Skeletal muscle tissue (tissue), 7 donors: ENCODE measurements around a stretch of chr9.

- PRO-cap, 3 experiments, result no peak in any of the 3 experiments
- RAMPAGE, long total RNA, result no peak
- RRBS, 2 experiments, result 71 to 72% methylated on average over 17 of the region's 32 CpGs
Observed at GRCh38 chr9:127506927-127507521, 55.7 kb downstream of the LRSAM1 start.

DNA sequence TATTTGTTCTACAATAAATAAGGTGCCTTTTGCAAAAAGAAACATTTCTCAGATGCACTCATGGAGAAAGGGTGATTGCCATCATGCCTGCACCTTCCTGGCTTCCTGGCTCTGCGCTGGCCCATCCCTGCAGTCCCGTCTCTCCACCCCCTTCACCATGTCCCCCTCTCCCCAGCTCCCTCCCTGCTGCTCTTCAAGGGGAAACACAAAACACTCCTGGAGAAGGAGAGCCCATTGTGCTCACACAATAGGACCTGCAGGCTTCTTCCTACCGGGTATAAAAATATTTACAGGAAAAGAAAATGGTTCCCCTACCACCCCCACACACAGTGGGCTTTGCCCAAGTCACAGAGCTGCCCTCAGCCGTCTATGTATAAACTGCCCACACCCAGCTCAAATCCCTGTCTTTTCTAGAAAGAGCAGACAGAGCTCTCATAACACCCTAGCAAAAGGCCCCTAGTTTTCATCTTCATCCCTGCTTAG lies 40.5 kb downstream of the NIBAN2 start:
- PRO-cap, 3 experiments, result no peak in any of the 3 experiments
- RAMPAGE, long total RNA, result no peak
- RRBS, 2 experiments, result no CpG with 5 or more reads among the region's 4 CpGs

DNA sequence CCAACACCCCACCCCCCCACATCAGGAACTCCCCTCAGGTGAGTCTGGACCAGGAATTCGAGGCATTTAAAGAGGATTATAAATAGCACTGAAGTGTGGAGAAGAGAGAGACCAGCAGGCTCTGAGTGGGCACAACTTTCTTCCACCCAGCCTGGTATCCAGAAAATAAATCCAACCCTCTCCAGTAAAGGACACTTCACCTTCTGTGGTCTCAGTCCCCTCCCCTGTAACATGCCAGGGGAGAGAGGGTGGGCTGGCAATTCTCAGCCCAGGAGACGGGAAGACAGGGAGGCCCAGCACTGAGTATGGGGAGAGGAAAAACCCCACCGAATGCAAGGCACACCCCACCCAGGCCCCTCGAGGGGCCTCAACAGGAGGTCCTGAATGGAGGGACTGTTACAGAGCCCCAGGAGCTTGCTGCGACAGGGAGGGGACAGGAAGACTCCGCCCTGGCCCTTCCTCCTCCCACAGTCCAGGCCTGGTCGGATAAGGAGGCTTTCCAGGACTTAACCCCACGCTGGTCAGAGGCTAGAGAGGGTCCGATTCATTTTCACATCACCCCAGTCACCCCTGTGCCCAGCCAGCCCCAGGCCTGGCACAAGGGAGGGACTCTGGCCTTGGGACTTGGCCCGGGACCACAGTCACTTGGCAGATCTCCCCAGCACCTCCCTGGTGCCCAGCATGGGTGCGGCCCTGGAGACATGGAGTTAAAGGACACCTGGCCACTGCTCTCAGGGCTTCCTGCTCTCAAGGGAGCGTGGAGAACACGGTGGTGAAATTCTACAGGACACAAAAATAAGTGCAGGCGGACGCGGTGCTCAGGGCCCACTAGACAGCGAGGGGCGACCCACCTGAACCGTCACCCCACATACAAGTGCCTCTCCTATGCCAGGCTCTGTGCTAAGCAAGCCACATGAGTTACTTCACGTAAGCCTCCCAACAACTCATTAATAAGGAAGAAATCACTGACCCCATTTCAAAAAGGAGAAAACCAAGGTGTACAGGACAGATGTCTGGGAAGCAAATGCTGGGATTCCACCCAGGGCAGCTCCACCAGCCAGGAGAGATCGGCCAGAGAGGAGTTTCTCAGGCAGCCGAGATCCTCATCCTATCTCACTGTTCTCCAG lies 1.6 kb downstream of the NIBAN2 start:
- PRO-cap, 3 experiments, result peak in 1 of 3 experiments; most common plus-strand start position 495 of the sequence (in 1); most common minus-strand start position 372 of the sequence (in 1)
- RAMPAGE, long total RNA, result no peak
- RRBS, 2 experiments, result no CpG with 5 or more reads among the region's 22 CpGs

DNA sequence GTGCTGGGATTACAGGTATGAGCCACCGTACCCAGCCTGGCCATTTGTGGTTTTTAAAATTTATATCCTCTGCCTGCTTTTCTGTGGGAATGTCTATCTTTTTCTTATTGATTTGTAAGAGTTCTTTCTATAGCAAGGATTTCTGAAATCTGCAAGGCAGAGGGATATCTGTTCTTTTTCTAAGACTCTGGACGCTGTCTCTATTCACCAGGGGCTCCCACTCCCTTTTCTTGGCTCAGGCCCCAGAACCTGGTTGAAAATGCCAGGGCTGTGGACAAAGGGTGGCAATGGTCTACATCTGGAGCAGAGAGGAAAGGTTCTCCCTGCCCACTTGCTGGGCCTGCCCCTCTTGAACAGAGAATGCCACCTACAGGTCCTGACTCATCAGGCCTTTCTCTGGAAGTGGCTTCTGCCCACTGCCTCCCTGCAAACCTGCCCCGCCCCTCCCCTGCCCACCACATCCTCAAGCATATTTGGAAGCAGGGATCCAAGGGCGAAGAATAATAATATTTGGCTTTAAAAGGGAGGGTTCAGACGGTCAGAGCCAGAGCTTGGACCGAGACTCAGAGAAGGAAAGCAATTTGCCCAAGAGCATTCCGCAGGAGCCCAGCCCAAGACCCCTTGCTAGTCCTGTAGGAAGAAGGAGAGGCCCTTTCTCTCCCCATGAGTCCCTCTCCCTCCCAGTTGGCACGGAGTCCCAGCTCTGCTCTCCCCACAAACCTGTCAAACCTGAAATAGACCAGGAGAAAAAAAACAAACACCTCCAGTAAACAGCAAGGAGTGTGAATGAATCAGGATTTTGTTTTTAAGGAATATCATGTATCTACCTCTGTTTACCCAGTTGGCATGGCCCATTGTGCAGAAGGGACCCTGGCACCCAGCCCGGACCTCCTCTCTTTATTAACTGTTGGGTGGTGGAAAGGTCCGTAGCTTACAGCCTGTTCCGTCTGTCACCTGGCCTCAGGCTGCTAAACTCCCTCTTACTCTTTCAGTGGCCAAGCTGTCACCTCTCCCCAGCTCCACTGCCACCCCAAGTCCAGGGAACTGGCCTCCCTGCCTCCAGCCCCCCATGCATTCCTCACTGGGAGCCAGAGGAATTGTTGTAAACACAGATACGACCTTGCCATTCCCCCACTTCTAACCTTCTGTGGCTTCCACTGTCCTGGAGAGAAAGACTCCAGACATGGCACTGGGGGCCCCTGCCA lies 5.5 kb upstream of the NIBAN2 start:
- PRO-cap, 3 experiments, result peak in 1 of 3 experiments; most common minus-strand start position 355 of the sequence (in 1)
- RAMPAGE, long total RNA, result no peak
- RRBS, 2 experiments, result no CpG with 5 or more reads among the region's 12 CpGs

DNA sequence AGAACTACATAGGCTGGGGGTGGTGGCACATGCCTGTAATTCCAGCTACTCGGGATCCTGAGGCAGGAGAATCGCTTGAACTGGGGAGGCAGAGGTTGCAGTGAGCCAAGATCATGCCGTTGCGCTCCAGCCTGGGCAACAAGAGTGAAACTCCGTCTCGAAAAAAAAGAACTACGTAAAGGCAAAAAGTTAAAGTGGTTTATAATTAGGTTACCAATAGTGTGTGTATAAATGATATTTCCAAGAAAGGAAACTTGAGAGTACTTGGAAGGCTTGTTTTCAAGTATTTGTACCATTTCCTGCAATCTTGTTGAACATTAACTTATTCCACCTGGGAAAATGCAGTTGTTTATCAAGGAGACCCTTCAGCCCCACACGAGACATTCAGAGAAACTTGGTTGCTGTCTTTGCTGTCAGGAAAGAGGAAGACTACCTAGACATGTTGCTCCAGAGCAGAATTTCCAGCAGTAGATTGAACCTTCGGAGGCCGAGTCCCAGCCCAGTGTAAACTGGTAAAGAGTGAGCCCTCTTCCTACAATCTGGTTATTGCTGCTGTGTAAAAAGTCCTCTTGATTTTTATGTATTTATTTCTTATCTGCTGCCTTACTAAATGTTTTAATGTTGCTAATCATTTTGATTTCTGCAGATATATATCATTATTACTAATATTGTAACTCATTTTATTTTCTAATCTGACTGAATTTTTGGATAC lies 30.1 kb downstream of the STXBP1 start:
- PRO-cap, 3 experiments, result no peak in any of the 3 experiments
- RAMPAGE, long total RNA, result no peak
- RRBS, 2 experiments, result no CpG with 5 or more reads among the region's 10 CpGs

DNA sequence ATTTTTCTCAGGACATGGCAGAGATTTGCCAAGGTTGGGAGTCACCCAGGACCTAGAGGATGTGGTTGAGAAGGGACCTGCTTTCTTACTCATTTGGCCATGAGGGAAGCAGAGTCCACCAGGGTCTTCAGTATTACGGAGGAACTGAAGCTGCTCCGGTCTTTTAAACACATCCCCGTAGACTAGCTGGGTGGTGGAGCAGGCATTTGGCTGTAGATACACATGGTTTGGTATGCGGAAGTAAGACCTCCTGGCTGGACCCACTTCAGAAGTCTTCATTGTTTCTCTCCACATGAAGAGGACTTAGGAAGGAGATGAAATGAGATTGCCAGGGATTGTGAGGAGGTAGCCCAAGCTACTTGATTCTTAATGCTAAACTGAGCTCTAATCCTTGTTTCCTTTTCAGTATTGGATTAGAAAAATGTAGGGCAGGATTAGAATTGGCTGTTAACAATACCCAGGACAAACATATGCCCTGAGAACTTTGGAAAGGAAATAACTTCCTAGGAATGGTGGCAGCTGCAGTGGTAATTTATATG lies 32.9 kb downstream of the STXBP1 start:
- PRO-cap, 3 experiments, result no peak in any of the 3 experiments
- RAMPAGE, long total RNA, result no peak
- RRBS, 2 experiments, result no CpG with 5 or more reads among the region's 4 CpGs

DNA sequence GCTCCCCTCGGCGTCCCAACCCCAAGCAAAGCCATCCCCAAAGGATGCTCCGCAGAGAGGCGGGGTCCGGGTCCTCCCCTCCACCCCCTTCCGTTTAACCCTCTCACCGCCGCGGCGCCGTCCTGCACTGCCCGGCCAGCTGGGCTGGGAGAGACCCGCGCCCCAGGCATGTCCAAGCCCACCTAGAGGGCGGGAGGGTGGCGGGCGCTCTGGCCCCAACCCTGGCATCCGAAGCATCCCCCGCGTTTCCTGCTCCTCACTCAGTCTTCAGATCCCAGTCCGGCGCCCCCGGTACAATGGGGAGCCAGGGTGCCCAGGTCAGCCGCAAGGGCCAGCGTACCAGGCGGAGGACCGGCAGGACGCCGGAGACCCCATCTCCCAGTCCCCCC lies 19.3 kb upstream of the TOR2A start:
- PRO-cap, 3 experiments, result no peak in any of the 3 experiments
- RAMPAGE, long total RNA, result no peak
- RRBS, 2 experiments, result 10 to 12% methylated on average over 16 of the region's 29 CpGs

DNA sequence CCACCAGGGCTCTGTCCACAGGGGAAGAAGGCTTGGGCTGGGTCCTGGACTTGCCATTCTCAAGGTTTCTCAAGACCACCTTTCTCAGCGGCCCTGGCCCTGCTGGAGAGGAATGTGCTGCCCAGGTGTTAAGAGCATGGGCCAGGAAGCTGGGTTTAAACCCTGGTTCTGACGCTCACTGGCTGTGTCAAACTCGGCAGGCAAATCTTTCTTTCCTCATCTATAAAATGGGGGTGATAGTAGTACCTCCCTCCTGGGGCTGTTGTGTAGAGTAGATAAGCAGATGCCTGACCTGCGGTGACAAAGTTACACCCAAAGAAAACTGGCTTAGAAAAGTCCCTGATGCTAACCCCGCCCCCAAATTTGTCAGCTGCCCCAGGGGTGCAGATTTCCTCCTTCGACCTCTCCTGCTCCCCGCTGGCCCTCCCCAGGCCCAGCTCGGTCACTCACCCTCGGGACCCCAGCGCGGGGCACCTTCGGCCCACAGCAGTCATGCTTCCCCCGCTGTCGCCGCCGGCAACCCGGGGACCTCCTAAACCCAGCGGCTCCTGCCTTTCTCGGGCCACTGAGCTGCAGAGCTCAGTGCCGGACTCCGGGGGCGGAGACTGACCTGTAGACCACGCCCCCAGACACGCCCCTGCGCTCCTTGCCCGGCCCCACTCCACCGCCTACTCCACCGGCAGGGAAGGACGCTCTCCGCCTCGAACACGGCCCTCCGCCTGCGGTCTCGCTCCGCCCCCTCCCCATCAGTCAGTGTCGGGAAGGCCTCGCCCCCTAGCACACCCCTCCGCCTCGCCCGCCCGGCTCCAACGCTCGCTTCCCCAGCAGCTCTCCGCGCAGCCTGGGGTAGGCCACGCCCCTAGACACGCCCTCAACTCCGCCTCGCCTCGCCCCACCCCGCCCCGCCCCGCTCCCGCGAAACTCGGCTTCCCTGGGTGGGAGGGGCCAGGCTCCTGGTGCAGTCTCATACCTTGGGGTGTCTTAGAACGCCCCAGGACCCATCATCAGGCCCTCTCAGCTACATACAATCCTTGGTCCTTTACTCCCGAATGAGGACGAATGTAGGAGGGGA lies 7.4 kb downstream of the SH2D3C start:
- PRO-cap, 3 experiments, result peak in 3 of 3 experiments; most common minus-strand start position 556 of the sequence (in 2)
- RAMPAGE, long total RNA, result start-site peak on the minus strand centred at position 617 of the sequence, 182 bp wide, 49 and 16 reads in 2 replicates
- RRBS, 2 experiments, result 2 to 3% methylated on average over 20 of the region's 60 CpGs

DNA sequence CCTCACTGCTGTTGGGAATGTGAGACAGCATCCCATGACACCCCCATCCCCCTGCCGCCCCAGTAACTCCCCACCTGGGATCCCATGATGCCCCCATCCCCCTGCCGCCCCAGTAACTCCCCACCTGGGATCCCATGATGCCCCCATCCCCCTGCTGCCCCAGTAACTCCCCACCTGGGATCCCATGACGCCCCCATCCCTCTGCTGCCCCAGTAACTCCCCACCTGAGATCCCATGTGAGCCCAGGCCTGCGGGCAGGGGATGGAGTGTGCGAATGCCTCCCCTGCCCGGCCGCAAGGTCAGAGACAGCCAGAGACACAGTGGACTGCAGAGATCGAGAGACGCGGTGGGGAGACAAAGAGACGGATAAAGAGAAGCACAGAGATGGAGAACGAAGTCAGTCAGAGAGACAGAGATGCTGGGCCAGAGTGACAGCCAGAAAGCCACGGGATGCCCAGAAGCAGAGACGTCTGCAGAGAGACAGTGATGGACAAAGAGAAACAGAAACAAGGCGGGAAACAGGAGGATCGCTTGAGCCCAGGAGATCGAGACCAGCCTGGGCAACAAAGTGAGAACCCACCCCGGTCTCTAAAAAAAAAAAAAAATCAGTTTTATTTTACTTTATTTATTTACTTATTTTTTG lies 981 bp downstream of the SH2D3C start:
- PRO-cap, 3 experiments, result no peak in any of the 3 experiments
- RAMPAGE, long total RNA, result no peak
- RRBS, 2 experiments, result no CpG with 5 or more reads among the region's 18 CpGs

DNA sequence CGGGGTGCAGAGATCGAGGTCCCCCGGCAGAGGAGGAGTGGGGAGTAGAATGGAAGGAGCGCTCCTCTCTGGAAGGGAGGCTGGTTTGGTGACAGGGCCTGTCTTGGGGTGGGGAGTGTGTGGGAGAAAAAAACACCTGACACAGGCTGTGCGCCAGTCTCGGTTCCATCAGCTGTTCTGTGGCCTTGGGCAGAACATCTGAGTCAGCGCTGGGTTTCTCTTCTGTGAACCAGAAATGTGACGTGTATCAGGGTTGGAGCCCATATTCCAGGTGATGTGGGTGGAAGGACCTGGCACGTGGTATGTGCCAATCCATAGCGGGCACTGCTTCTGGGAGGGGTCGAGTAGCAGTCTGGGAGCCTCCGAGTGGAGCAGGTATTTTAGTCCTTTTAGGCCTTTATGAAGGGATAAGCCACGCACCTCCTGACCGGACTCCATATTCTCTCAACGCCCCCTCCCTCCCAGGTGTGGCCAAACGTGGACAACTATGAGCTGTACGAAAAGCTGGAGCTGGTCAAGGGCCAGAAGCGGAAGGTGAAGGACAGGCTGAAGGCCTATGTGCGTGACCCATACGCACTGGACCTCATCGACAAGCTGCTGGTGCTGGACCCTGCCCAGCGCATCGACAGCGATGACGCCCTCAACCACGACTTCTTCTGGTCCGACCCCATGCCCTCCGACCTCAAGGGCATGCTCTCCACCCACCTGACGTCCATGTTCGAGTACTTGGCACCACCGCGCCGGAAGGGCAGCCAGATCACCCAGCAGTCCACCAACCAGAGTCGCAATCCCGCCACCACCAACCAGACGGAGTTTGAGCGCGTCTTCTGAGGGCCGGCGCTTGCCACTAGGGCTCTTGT lies 3.1 kb downstream of the CDK9 start:
- PRO-cap, 3 experiments, result no peak in any of the 3 experiments
- RAMPAGE, long total RNA, result no peak
- RRBS, 2 experiments, result 56 to 73% methylated on average over 1 to 5 of the region's 40 CpGs

DNA sequence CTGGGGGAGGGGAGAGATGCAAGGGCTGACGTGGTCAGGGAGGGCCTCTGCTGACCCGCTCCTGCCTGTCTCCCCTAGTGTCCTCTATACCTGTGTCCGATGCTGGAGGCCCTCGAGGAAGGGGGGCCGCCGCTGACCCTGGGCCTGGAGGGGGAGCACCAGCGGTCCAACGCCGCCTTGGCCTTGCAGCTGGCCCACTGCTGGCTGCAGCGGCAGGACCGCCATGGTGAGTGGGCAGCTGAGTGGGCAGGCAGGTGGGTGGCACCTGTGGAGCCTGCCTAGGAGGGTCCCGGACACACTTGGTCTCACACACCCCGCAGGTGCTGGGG lies 5.8 kb downstream of the FPGS start:
- PRO-cap, 3 experiments, result no peak in any of the 3 experiments
- RAMPAGE, long total RNA, result no peak
- RRBS, 2 experiments, result no CpG with 5 or more reads among the region's 13 CpGs

- PRO-cap, 3 experiments, result peak in 1 of 3 experiments; most common plus-strand start chr9:127836166 (in 1)
- RAMPAGE, long total RNA, result no peak
- RRBS, 2 experiments, result 18% methylated on average over 5 of the region's 23 CpGs; no CpG with 5 or more reads in 1 of the 2 experiments
Observed at GRCh38 chr9:127835555-127836673, 18.5 kb downstream of the ENG start.

DNA sequence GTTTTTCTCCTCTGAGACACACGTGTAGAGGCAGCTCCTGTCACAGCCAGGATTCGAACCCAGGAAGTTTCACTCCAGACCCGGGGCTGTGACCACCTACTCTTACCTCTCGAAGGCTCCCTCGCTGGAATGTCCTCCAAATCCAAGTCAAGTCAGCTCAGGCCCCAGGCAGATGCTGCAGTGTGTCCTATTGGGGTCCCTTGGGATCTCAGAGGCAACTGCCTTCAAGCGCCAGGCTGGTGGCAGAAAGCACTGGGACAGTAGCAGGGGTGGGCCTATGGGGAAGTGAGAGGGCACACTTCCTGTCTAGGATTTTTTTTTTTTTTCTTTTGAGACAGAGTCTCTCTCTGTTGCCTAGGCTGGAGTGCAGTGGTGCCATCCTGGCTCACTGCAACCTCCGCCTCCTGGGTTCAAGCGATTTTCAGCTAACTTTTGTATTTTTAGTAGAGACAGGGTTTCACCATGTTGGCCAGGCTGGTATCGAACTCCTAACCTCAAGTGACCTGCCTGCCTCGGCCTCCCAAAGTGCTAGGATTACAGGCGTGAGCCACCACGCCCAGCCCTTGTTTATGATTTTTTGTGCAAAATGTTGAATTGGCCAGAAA lies 876 bp upstream of the ST6GALNAC4 start:
- PRO-cap, 3 experiments, result no peak in any of the 3 experiments
- RAMPAGE, long total RNA, result no peak
- RRBS, 2 experiments, result no CpG with 5 or more reads among the region's 12 CpGs

GRCh38 chr9:127976294-127976981 lies 4.4 kb downstream of the EEIG1 start:
- PRO-cap, 3 experiments, result no peak in any of the 3 experiments
- RAMPAGE, long total RNA, result no peak
- RRBS, 2 experiments, result no CpG with 5 or more reads among the region's 11 CpGs

GRCh38 chr9:128056124-128056478 lies 11.0 kb downstream of the NAIF1 start:
- PRO-cap, 3 experiments, result no peak in any of the 3 experiments
- RAMPAGE, long total RNA, result no peak
- RRBS, 2 experiments, result no CpG with 5 or more reads among the region's 3 CpGs

- PRO-cap, 3 experiments, result no peak in any of the 3 experiments
- RAMPAGE, long total RNA, result no peak
- RRBS, 2 experiments, result no CpG with 5 or more reads among the region's 7 CpGs
Observed at GRCh38 chr9:128073135-128073845, 5.3 kb downstream of the SLC25A25 start.

GRCh38 chr9:128097882-128098165 lies 29.7 kb downstream of the PTGES2 start:
- PRO-cap, 3 experiments, result no peak in any of the 3 experiments
- RAMPAGE, long total RNA, result no peak
- RRBS, 2 experiments, result no CpG with 5 or more reads among the region's 4 CpGs

- PRO-cap, 3 experiments, result no peak in any of the 3 experiments
- RAMPAGE, long total RNA, result no peak
- RRBS, 2 experiments, result no CpG with 5 or more reads among the region's 4 CpGs
Observed at GRCh38 chr9:128102534-128102788, 25.1 kb downstream of the PTGES2 start.

GRCh38 chr9:128131876-128132596 lies 4.5 kb upstream of the PTGES2 start:
- PRO-cap, 3 experiments, result no peak in any of the 3 experiments
- RAMPAGE, long total RNA, result no peak
- RRBS, 2 experiments, result 18% methylated on average over 2 to 3 of the region's 12 CpGs

GRCh38 chr9:128215668-128216482 lies 12.7 kb downstream of the DNM1 start:
- PRO-cap, 3 experiments, result no peak in any of the 3 experiments
- RAMPAGE, long total RNA, result no peak
- RRBS, 2 experiments, result 10% methylated on average over 2 of the region's 10 CpGs; no CpG with 5 or more reads in 1 of the 2 experiments